A375 (cell line): Measurements from ENCODE around the genes OR2A14, EZH2 and PDIA4.

DNA sequence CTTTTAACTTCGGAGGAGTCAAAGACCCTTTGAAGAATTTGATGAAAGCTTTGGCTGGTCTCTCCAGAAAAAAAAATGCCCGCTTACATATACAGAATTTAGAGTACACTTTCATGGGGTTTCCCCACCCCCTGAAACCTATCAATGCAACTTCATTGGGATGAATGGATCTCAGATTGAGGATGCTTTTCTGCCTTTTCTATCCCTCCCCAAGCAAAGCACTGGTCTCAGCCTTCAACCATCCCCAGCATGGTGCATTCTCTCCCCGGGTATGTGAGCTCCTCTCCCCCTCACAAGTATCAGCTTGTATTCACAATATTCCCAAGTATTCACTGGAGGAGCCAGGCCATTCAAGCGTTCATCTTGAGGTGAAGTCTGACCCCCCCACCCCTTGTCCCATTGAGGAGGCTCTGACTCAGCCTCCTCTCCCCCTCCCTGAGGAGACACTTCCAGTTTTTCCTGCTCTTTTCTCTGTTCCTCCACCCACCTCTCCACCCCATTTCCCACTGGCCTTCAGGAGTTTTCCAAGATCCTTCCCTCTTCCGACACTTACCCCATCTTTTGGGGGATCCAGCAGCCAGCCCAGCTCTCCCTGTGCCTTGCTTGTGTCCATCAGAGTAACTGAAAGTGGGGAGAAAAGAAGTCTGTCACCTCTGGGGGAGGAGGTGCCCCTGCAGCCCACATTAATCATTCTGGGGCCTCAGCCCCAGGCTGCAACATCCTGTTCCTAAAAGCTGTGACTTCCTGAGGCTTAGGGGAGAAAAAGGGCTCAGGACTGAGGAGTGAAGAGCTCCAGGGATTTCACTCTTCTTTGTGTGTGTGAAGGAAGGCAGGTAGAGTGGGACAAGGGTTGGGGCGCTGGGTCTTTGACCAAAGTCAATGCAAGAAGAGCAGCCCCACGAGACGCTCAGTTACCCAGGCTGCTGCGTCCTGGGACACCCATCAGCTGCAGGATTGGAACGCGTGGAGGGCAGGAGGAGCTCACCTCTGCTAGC, 1.3 kb downstream of the EPHA1 start:
- RAMPAGE, long total RNA: no peak

DNA sequence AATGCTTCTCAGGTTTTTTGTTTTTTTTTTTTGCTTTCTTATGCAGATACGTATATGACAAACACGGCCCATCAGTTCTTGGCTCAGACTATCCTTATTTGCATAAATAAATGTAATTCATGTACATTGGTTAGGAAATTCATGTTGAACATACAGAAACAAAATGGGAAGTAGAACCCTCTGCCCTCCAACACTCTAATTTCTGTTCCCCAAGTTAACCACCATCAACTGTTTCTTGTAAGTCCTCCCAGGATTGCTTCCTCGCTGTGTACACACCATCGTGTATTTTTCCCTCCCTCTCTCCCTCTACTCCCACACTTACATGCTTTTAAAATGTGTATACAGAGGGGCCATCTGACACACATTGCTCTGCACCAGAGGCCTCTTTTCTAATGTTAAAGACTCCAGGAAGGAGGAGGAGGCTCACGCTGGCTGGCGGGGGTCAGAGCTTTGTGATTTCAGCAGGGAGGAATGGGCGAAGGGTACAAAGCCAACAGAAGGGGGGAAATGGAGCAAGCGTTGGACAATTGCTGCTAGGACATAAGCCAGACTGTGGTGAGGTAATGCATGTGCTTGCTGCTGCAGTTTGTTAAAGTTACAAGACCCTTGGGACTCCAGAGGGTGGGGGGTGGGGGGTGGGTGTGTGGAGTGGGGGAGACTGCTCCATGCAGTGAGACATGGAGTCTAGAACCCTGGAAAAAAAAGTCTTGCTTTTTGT, 1.9 kb upstream of the EPHA1 start:
- RAMPAGE, long total RNA: no peak

GRCh38 chr7:143472416-143472820, 5.3 kb upstream of the TAS2R41 start:
- RAMPAGE, long total RNA: no peak

- RAMPAGE, long total RNA: no peak
Measured at GRCh38 chr7:143485461-143485822, 7.8 kb downstream of the TAS2R41 start.

- RAMPAGE, long total RNA: no peak
Measured at GRCh38 chr7:143882607-143883173, 19.3 kb downstream of the TCAF1 start.

DNA sequence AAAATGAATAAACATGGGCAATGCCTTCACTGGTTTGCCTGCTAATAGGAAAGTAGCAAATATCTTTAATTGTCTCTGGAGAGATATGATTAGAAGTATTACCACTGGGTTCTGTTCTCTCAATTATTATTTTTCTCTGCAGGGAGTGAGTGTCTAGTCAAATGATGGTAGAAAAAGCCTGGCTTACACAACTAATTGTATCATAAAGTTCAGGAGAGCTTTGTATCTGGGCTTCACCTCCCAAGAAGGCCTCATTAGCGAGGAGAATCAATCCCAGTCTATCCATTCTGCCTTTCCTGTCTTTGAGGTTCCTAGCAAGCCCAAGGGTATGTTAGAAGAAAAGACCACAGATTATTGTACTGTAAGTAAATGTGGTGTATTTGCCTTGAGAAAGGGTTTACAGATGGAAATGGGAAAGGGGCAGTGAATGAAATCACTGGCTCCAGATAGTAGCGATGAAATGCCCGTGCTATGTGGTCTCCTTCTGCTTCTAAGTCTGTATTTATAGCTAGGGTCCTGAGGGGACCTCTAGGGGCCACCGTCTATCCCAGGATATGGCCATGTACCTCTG, at the start of gene OR2A14:
Gene OR2A14 (plus strand): TSS at position 273 of the 571 bp plus-strand sequence.
- RAMPAGE, long total RNA: no peak

GRCh38 chr7:144836274-144836496, 332 bp upstream of the TPK1 start:
- RAMPAGE, long total RNA: no peak

- RAMPAGE, long total RNA: no peak
Measured at GRCh38 chr7:145587681-145588068, 528.9 kb upstream of the CNTNAP2 start.

- RAMPAGE, long total RNA: no peak
Measured at GRCh38 chr7:148260458-148261129, 330.0 kb upstream of the C7orf33 start.

DNA sequence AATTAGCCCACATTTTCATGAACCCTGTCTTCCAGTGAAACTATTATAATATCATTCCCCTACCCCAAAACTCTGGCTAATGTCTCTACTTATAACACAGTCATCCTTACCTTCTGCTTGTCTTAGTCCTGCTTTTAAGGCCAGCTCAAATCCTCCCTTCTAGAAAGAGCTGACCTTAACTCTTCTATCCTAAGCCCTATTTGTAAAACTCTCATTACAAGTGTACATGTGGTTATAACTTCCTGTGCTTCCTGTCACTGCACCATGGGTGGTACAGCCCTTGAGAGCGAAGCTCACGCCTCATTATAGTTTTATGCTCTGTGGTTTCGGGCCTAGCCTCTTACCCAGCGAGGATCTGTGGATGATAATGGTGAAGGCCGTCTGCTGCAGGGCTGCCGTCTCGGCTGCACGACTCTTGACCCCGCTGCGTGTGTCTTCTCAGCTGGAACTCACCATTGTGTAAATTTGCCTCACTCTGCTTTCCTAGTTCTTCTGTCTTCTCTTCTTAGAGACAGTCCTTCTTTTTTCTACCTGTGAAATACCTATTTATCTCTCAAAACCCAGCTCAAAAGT, 74.6 kb downstream of the CUL1 start:
- RAMPAGE, long total RNA: no peak

GRCh38 chr7:148774383-148774978, 75.8 kb downstream of the CUL1 start:
- RAMPAGE, long total RNA: no peak

DNA sequence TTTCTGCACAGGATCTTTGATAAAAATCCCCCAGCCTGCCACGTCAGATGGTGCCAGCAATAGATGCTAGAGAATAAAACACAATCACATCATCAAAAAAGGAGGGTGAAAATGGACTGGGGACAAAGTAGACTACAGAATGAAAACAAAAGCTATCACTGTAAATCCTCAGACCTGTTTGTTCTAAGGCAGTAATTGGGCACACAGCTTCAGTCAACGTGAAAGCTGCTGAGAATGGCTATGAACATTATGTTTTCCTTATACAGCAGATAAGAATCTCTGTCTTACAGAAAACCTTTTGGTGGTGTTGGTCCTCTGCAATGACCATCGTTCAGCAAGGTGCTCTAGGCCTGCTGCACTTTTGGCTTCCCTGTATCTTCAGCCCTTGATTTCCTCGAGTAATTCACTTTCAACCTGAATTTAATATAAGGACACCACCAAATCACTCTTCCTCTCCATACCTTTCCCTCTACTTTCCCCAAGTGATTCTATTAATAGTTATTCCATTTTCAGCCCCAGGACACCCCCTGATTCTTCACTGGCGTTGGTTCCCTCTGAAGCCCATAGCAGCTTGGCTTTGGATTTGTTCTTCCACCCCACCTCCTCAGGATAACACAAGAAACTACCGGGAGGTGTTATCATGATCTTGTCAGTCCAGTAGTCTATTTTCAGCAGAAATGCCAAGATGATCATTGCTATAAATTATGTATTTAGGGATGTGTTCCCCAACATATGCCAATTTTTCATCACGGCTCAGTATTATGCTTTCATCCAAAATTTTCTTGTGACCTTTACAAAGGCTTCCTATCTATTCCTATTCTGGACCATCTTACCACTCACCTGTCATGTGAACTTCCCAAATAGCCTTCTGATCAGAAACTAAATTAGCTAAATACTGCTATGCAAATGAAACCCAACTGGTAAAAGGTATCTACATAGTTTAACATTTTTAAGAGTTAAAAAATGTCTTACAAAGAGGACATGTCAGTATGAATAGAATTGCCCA, 72.1 kb downstream of the EZH2 start:
- RAMPAGE, long total RNA: no peak

DNA sequence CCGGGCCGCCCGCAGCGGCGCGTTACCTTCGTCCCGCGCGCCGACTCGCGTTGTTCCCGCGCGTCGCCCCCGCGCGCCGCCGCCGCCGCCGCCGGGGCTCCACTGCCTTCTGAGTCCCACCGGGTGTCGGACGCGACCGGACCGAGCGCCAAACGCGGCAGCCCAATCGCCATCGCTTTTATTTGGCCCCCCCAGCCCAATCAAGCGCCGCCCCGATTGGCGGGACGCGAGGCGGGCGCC, at the start of gene EZH2:
Gene EZH2 (minus strand): TSS at position 154 of the 240 bp plus-strand sequence.
- RAMPAGE, long total RNA: no peak

- RAMPAGE, long total RNA: no peak
Measured at GRCh38 chr7:148914114-148914725, 30.1 kb upstream of the EZH2 start.

- RAMPAGE, long total RNA: no peak
Measured at GRCh38 chr7:149003490-149004408, 24.6 kb downstream of the PDIA4 start.

- RAMPAGE, long total RNA: start-site peak on the minus strand at chr7:149028419-149028509, 435 and 195 reads in 2 replicates
Measured at GRCh38 chr7:149028297-149029533, at the start of gene PDIA4. Gene PDIA4, minus strand, starts transcription at chr7:149028505.

- RAMPAGE, long total RNA: no peak
Measured at GRCh38 chr7:149071629-149072278, 18.8 kb downstream of the ZNF786 start.

- RAMPAGE, long total RNA: no peak
Measured at GRCh38 chr7:149181713-149182691, 13.3 kb upstream of the ZNF282 start.

- RAMPAGE, long total RNA: no peak
Measured at GRCh38 chr7:149210428-149211365, 15.4 kb downstream of the ZNF282 start.

- RAMPAGE, long total RNA: no peak
Measured at GRCh38 chr7:149285621-149286184, 23.7 kb downstream of the ZNF783 start.